Heart (tissue), 3 donors: ENCODE measurements around the genes CFL2 and NFKBIA.

DNA sequence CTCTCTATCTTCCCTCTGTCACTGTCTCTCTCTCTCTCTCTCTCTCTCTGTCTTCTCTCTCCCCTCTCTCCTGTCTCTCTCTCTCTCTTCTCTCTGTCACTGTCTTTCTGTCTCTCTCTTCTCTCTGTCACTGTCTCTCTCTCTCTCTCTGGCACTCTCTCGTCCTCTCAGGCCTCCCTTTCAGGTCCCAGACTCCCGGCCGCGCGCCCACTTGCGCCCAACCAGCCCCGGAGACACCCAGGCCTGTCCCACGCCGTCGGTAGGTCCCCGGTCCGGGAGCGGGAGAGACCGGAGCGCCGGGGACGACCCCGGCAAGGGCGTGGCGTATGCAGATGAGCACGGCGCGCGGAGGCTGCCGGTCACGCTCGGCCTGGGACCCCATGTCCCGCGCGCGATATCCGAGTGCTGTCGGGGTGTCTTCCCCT lies 6.7 kb upstream of the EAPP start:
- RAMPAGE, long total RNA, 2 experiments: no peak in any of the 2 experiments

DNA sequence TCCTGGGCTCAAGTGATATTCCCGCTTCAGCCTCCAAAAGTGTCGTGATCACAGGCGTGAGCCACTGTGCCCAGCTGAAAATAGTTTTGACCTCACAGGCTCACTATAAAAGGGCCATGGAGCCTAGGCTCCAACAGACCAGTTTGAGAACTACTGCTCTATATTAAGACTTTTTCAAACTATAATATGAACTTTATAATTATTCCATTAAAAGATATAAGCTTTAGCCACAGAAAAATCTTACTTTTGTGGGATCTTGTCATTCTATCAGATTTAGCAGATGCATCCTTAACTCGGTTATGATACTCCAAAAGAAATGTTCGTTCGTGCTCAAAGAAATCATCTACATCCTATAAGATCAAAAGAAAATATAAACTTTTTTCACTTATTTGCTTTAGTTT lies 37.1 kb downstream of the SNX6 start:
- RAMPAGE, long total RNA, 2 experiments: no peak in any of the 2 experiments

GRCh38 chr14:34619490-34620548 lies 10.1 kb downstream of the SNX6 start:
- RAMPAGE, long total RNA, 2 experiments: no peak in any of the 2 experiments

DNA sequence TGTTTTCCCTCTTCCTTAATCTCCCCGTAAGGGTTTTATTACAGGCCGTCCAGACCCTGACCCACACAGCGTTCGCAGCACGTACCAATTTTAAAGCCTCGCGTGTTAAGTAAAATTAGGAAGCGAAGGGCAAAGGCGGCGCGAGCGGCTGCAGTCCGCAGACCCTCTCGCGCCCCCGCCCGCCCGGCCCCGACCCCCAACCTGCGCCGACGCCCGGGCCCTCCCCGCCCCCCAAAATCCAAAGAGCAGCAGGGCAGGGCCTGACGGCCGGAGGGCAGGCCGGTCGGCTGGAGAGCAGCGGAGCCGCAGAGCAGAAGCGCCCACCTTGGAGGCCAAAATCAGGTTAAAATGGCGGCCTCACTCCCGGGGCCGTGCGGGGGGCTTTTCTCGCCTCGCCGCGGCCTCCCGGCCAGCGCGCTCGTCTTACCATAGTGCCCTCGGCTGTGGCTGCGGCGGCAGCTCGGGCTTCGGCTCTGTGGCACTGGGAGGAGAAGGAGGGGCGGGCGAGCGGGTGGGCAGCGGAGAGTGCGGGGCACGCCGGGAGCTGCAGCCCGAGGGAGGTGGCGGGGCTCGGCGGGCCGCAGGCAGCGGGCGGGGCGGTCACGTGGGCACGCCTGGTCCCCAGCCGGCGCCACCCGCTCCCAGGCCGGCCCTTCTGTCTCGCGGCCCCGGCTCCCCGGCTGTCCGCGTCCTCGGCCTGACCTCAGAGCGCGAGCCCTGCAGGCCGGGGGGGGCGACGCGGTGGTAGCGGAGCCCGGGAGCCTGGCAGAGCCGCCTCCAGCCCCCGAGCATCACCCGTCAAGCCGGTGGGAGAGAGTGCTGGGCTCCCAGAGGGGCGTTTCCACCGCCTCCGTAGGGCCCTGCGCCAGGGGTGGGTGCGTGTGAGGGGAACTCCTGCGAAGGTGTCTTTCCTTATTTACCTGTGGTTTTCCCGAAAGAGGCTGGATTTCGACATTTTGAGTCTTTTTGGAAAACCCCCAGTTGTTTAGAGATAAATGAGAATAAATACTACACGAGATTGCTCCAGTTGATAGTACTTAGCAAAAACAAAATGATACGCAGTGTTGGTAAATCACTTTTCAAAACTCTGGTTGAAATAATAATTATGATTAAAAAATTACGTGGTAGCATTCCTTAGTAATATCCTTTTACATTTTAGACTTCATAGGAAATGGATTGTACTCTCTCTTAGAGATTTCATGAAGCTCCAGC lies at the start of gene CFL2:
CFL2 (minus strand) TSS at position 483 of the 1,212 bp plus-strand sequence.
- RAMPAGE, long total RNA, 2 experiments: start-site peak on the minus strand in 2 of 2 experiments, centred at positions 469 to 487 of the sequence, 3,340 to 27,329 reads per replicate

- RAMPAGE, long total RNA, 2 experiments: no peak in any of the 2 experiments
These were observed 1.9 kb upstream of the PSMA6 start for GRCh38 chr14:35290163-35290769.

DNA sequence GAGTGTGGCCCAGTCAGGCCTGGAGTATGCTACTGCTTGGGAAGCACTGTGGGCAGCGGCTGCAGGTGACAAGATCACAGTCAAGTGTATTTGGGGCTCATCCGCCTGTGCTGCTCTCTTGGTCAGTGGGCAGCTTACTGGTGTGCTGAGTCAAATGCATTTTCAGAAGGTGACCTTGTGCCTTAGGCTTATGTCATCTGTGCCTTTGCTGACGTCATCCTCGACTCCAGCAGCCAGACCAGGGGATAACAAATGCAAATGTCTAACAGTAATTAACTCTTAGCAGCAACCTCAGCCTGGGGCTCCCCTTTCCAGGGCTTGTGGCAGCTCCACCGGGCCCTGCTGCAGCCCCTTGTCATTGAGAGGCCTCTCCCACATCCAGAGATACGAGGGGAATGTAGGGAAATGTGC lies 39.5 kb downstream of the PSMA6 start:
- RAMPAGE, long total RNA, 2 experiments: no peak in any of the 2 experiments

DNA sequence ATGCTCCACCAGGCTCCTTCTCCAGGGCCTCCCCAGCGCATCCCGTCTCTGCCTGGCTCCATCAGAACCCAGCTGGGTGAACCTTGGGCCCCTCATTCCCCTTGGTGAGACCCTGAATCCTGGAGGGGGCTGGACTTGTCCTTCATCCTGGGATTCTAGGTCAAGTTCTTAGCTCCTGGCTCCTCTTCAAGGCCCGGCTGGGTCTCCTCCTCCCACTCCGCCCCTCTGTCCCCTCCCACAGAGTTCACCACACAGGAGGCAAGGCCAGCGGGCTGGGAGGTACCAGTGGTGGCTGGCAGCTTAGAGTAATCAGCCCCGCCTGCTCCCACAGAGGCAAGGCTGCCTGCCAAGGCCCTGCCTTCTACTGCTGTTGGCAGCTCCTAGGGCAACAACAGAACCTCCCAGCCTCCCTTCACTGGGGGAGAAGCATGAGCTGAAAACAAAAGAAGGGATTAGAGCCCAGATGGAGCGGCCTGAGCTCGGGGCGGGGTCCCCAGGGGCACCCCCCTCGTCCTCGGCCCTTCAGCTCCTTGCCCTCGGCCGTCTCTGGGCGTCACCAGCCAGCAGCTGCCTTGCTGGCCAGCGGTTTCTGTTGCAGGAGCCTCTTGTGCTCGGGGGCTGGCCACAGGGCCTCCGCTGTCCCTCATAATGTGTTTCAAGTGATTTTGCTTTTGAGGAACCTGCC lies 49.4 kb downstream of the PSMA6 start:
- RAMPAGE, long total RNA, 2 experiments: no peak in any of the 2 experiments

DNA sequence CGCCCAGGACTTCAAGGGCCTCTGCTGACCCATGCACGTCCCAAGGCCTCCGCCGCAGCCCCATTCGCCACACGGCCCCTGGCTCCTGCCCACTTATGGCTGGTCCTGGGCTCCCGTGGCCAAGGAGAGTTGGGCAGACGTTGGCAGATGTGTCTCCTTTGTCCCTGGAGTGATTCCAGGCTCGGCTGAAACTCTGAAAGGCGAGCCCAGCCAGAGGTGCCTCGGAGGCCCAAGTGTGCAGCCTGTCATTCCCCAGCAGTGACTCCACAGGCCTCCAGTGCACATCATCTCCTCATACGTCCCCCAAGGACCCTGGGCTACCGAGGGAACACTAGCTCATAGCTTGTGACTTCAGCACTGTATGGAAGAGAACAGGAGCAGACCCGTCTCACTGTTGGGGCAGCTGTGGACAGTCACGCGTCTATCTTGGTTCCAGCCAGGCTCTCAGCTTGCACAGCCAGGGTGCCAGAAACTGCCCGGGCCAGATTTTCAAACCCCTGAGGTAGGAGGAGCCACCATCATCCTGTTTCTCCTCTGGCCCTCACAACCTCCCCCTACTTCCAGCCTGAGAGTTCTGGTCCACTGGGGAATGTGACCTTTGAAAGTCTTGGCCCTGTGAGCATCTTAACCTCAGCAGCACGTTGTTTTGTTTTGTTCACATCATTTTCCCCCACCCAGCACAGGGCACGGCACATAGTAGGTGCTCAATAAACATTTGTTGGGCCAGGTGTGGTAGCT lies 50.2 kb downstream of the PSMA6 start:
- RAMPAGE, long total RNA, 2 experiments: no peak in any of the 2 experiments

DNA sequence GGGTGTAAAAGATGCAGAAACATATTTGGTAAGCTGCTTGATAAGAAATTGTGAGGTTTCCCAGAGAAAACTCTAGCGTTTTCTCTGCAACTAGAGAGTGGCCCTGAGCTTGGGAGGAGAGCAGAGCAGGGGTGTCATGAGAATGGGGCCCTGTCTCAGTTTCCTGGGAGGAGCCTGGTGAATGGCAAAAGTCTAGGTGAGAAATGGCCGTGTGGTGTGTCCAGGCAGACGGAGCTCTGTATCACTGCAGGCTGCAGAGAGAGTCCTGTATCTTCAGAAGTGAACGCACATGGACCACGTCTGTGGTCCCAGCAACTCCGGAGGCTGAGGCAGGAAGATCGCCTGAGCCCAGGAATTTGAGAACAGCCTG lies 51.2 kb downstream of the NFKBIA start:
- RAMPAGE, long total RNA, 2 experiments: no peak in any of the 2 experiments

GRCh38 chr14:35374170-35374916 lies 30.2 kb downstream of the NFKBIA start:
- RAMPAGE, long total RNA, 2 experiments: no peak in any of the 2 experiments

GRCh38 chr14:35402240-35402950 lies 2.2 kb downstream of the NFKBIA start:
- RAMPAGE, long total RNA, 2 experiments: no peak in any of the 2 experiments

DNA sequence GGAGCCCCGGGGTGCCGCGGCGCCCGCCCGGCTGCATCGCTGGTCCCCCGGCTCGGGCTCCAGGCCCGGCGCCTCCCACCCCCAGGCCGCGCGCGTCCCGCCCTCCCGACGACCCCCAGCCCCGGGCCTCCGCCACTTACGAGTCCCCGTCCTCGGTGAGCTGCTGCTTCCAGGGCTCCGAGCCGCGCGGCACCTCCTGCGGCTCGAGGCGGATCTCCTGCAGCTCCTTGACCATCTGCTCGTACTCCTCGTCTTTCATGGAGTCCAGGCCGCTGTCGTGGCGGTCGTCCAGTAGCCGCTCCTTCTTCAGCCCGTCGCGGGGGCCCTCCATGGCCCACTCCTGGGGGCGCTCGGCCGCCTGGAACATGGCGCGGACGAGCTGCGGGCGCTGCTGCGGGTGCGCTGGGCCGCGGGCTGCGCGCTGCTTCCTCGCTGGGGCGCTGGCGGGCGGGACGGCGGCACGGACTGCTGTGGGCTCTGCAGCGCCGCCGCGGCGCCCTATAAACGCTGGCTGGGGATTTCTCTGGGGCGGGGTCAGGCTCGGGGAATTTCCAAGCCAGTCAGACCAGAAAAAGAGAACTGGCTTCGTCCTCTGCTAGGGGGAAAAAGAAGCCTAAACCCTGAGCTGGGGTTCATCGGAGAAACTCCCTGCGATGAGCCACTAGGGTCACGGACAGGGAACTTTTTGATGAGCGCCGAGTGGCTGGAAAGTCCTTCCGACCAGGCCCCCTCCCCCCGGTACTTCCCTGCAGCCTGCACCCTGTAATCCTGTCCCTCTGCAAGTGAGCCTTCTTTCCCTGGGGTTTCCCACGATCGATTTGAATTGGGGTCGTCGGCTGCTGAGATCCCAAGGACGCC lies at the start of gene NFKBIA:
NFKBIA (minus strand) TSS at position 472 of the 858 bp plus-strand sequence.
- RAMPAGE, long total RNA, 2 experiments: no peak in any of the 2 experiments

DNA sequence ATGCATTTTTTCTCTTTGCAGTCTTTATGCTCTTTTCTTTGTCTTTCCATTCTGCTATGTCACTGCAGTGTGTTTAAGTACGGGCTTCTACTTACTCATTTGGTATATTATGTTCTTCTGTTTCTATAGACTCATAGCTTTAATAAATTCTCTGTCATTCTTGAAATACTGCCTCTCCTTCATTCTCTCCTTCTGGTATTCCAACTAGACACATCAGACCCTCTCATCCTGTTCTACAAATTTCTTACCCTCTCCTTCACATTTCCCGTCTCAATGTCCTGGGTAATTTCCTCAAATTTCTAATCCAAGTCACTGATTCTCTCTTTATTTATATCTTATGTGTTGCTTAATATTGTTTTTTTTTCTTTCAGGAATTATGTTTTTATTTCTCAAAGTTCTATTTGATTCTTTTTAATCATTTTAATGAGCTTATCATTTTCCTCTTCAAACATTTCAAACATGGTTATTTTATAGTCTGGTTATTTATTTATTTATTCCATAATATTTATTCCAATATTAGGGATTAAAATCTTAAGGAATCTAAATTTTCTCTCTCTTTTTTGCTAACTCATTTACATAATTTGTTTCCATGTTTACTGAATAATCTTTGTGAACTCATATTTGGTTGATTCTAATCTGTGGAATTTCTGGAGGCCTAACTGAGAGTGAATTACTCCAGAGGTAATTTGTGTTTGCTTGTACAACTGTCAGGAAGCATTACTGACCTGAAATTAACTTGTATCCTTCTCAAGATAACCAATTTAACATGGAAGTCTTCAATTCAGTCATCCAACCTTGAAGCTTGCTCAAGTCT lies 93.9 kb downstream of the RALGAPA1 start:
- RAMPAGE, long total RNA, 2 experiments: no peak in any of the 2 experiments

- RAMPAGE, long total RNA, 2 experiments: no peak in any of the 2 experiments
These were observed 241.5 kb downstream of the BRMS1L start for GRCh38 chr14:36067511-36068218.

DNA sequence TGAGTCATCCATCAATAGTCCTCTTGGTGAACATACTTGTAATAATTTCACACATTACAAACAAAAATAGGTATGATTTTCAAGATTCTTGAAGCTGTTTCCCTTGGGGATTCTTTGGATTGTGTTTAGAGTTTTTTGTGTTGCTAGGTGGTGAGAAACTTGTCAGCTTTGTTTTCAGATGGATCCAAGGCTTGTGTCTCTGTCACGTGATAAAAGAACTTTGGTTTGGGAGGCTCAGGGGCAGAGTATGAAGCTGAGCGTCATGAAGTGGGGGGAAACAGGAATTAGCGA lies 243.0 kb downstream of the BRMS1L start:
- RAMPAGE, long total RNA, 2 experiments: no peak in any of the 2 experiments

- RAMPAGE, long total RNA, 2 experiments: no peak in any of the 2 experiments
These were observed 142.9 kb downstream of the MBIP start for GRCh38 chr14:36177470-36178032.

DNA sequence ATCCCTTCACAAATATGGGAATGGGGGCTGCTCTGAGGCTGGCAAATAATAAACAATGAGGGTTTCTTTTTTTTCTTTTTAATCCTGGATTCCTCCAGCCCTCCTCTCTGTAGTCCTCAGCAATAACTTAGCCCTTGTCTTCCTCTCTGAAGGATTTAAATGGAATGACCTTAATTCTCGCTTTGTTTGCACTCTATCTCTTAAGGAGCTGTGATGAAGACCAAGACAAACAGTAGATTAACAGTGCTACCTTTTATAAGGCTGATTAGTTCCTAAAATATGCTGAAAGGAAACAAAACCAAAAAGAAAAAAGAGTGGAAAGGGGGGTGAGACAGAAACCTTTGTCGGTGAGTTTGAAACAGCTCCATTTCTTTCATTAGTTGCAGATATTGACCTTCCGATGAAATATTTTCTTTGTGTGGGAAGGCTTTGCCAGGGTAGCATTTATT lies 105.2 kb downstream of the MBIP start:
- RAMPAGE, long total RNA, 2 experiments: no peak in any of the 2 experiments

DNA sequence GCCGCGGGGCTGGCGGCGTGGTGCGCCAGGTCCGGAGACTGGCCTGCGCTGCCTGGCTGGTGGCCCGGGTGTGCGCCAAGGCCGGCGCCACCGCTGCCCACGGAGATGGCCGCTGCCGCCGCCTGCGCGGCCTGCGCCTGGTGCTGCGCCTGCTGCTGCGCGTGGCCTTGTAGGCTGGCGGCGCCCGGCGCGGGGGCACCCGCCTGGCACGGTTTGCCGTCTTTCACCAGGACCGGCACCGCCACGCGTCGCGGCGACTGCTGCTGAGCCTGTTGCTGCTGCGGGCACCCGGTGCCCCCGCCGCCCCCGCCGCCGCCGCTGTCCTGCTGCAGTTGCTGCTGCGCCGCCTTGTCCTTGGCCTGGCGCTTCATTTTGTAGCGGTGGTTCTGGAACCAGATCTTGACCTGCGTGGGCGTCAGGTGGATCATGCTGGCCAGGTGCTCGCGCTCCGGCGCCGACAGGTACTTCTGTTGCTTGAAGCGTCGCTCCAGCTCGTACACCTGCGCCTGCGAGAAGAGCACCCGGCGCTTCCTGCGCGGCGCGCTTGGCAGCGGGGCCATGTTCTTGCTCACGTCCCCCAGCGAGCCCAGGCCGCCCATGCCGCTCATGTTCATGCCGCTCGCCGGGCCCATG lies 2.5 kb downstream of the NKX2-1 start:
- RAMPAGE, long total RNA, 2 experiments: no peak in any of the 2 experiments

GRCh38 chr14:37060801-37061185 lies 111.6 kb downstream of the SLC25A21 start:
- RAMPAGE, long total RNA, 2 experiments: no peak in any of the 2 experiments

DNA sequence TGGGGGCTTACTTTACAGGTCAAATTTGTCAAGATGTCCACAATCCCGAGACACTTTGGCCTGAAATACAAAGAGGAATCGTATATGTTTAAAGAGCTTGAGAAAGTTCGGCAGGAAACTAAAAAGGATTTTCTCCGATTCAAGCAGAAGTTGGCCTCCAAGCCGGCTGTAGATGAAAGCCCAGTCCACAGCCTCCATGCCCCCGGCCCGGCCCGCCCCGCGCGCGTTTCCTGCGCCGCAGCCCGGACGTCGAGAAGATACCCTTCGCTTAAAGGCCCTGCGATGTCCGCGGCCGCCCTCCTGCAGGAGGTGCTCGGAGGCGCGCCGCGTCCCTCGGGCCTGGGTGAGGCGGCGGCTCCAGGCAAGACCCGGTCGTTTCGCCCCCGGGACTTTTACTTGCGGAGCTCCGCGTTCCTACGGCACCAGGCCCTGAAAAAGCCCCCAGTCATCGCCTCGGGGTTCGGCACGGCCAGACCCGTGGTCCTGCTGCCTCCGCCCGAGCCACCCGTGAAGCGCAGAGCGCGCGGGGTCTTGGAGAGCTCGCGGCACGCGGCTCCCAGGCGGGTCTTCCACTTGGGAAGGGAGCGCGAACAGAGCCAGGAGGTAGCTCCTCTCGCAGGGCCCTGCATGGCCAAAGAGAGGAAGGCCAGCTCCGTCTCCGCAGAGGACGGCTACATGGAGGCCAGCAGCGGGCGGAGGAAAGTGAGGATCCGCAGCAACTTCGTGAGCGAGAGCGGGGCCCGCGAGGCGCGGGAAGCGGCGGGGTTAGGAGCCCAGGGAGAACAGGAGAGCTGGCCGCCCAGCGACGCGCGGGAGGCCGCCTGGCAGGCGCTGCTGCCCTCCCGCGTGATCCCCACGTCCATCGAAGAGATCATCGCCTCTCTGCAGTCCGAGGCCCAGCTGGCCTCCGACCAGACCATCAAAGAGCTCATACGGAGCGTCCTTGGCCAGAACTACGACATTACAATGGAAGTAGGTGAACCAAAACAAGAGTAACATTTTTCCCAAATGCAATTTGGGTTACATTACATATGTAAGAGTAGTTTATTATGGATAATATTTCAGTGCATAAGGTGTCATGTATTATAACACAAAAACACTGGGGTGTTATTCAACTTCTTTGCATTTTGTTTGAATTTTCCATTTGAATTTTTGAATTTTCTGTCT lies 27.0 kb downstream of the TTC6 start:
- RAMPAGE, long total RNA, 2 experiments: no peak in any of the 2 experiments